Umbilical cord (tissue), 2 donors: Measurements from ENCODE around the genes STK32A, JAKMIP2, SPINK5 and ADRB2.

GRCh38 chr5:147073097-147073588, 161.7 kb upstream of the STK32A start:
- RAMPAGE, long total RNA = no peak

DNA sequence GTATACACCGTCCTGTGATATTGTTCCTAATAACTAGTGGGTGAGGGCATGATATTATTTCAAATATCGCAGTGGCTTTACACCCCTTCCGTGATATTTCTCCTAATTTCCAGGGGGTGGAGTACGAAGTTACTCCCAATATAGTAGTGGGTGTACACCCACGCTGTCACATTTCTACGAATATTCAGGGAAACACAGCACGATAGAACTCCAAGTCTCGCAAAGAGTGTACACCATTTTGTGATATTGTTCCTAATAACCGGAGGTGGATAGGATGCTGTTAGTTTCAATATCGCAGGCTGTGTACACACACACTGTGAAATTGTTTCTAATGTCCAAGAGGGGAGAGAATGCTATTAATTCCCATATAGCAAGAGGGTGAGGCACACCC, 865 bp upstream of the STK32A start:
- RAMPAGE, long total RNA = no peak

DNA sequence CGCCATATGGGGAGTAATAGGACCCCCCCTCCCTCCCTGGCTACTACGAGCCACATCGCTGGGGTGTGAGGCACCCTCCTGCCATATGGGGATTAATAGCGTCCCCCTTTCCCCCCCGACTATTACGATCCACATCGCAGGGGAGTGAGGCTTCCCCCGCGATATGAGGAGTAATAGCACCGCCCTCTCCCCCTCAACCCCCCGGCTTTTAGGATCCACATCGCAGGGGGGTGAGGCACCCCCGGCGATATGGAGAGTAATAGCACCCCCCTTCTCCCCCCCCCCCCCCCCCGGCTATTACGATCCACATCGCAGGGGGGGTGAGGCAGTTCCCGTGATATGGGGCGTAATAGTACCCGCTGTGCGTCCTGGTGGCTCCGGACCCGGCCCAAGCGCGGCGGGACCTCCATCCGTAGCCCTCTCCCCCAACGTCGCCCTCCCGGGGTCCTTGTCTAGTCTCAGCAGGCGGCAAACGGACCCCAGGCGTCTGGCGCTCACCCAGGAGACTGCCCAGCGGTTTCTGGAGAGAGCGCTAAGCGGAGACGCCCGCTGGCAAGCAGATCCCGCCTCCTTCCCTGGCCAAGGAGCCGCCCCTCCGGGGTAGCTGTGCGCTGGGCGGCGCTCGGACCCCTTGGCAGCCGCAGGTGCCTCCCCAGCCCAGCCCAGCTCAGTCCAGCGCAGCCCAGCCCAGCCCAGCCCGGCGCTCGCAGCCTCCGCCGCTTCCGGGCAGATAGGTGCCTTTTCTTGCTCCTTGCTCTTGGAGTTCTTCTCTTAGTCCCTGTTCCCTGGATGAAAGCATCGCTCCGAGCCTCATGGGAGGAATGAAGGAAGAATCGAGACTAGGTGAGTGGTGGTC, at the start of gene STK32A:
STK32A (plus strand) TSS at position 670 of the 856 bp plus-strand sequence.
- RAMPAGE, long total RNA = no peak

DNA sequence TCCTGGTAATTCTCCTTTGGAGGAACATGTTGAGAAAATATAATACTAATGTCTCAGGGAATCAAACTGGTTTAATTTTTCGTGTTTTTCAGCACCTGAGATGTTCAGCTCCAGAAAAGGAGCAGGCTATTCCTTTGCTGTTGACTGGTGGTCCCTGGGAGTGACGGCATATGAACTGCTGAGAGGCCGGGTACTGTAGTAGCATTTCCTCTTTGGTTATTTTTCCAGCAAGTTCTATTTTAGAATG, 126.5 kb downstream of the STK32A start:
- RAMPAGE, long total RNA = no peak

GRCh38 chr5:147403485-147403917, 106.4 kb downstream of the DPYSL3 start:
- RAMPAGE, long total RNA = no peak

DNA sequence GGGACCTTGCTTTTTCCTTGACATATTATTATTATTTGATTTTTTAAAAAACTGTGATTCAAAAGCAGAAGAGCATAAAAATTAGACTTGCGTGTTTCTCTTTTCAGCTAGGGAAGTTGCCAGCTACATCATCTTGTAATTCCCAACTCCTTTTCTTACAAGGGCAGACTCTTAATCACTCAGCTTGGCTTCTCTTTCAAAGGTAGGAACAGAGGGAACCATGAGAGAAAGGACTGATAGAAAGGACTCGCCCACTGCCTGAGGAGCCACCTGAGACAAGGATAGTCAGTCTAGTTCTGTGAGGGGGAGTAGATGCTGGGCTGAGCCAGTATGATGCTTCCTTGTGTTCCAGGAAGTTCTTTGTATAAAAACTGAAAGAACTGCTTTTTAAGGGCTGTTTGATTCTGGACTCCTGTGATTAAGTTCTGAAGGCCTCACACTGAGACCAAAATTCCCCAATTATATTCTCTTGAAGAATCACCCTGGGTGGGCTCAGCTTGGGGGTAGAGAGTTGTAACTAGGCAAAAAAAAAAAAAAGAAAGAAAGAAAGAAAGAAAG, 51.1 kb upstream of the DPYSL3 start:
- RAMPAGE, long total RNA = no peak

DNA sequence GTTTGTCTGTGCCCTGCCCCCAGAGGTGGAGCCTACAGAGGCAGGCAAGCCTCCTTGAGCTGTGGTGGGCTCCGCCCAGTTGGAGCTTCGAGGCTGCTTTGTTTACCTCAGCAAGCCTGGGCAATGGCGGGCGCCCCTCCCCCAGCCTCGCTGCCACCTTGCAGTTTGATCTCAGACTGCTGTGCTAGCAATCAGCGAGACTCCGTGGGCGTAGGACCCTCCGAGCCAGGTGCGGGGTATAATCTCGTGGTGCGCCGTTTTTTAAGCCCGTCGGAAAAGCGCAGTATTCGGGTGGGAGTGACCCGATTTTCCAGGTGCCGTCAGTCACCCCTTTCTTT, 61.3 kb downstream of the JAKMIP2 start:
- RAMPAGE, long total RNA = no peak

DNA sequence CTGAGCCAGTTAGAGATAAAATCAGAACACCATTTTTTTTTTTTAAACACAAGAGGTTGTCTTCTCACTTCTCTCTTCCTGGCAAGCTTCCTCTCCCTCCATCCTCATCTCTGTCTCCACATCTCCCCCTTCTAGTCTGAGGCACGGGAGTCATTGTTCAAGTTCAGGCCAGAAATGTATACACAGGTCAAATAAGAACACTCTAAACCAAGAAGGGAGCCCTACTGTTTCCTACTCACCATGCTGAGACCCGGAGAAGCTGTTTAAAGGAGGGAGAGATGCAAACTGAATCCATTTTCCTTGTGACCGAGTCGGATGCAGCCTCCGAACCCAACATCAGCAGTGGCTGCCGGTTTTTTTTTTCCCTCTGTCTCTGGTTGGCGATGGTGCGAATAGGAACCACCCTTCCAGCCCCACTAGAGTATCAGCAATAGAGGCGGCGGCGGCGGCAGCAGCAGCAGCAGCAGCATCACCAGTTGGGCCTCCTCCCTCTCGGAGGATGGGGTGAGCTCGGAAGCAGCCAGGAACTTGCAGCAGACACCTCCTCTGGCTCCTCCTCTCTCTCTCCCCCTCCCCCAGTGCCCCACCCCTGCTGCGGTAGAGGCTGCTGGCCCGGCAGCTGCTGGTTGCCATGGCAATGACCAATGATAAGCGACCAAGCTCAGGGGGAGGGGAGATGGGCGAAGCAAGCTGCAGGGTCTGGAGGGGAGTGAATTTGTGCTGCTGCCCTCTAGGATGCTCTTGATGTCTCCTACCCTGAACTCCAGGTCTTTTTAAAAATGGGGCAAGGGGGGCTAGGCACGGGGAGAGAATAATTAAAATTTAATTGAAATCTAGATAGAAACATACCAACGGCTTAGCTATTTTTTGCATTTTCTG, at the start of gene JAKMIP2:
JAKMIP2 (minus strand) TSS at position 512 of the 879 bp plus-strand sequence.
- RAMPAGE, long total RNA = no peak

DNA sequence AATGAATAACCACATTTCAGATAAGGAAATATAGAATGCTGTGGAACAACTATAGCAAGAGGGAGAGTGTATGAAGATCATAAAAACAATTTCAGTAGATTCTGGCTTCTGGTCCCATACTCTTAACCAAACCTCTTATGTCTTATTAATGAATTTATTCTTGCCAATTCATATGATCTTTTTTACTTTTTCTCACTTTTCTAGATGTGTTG, 6.8 kb upstream of the SPINK1 start:
- RAMPAGE, long total RNA = no peak

DNA sequence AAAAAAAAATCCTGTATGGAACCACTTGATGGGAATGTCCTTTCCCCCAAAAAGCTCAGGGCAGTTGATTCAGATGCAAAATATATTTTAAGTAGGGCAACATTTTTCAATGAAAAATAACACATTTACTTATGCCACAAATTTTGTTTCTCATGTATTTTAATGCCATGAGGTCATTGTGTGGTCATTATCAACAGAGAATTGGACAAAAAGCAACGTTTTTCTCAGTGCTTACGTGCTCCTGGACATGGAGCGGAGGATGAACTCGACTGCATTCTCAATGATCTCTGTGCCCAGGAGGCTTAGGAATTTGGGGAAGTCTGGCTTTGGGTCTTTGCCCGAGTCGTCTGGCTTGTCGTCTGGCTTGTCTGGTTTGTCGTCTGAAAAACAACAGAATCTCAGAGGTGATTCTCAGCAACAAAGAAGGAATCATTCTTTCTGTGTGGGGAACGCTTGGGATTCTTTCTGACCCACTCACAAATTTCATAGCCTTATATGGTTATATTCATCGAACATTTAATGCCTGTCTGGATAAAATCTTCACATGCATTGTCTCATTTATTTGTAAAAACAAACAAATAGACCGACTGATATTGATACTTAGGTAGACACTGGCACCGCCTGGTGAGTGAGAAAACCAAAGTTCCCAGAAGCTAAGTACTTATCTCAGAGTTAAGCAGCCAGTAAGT, 4.8 kb downstream of the C5orf46 start:
- RAMPAGE, long total RNA = no peak

DNA sequence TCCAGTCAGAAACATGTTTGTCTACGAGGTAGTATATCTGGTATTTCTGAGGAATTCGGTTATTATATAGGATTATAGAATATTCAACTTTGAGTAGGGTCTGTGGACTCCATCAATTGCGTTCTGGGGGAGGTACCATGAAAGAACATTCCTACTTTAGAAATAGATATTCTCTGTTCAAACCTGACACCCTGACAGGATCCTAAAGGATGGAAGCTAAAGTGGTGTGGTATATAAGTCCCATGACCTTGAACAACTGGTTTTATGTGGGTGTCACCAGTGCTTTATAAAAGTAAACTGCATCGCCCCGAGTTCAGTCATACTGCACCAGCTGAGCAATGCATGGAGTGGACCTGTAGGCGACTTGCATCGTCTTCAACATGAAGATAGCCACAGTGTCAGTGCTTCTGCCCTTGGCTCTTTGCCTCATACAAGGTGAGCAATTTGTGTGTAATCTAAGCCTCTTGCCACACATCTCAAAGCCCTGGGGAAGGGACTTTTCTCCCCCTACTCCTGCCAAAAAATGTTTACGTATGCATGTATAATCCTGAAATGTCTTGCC, at the start of gene SPINK5:
SPINK5 (plus strand) TSS at position 316 of the 562 bp plus-strand sequence.
- RAMPAGE, long total RNA = no peak

DNA sequence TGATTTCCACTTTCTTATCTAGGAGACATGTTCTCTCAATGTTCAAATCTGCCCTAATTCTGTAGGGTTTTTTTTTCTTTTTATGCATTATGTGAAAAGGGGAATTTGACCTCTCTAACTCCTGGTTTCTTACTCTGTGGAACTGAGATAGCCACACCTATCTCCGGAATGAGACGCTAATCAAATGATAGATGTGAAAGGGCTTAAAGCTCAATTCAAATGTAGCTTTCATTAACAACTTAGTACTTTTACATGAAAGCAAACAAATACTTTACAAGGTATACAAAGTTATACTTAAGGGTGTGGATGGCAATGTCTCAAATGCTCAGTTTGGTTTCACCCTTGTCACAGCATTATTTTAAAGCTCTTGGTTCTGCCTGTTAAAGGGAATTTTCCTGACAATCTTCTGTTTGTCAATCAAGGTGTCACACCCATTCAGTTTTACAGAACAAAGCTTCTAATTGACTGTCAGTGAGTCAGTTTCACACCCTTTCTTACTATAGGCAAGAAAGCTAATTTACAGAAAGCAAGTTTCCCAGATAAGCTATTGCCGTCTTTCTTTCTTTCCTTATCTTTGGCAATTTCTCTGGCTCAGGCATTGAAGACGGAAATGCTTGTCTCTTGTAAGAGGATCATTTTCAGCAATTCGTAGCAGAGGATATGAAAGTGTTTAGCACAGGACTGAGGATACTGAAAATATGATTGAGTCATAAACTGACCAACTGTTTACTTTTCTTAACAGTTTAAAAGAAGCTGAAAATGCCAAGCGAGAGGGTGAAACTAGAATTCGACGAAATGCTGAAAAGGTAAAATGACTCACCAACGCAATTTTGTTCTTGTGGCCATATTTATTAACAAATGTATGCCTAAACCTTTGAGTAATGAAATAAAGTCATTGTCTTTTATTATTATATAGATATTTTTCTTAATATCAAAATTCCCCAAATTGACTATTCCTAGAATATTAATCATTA, 26.9 kb downstream of the SPINK5 start:
- RAMPAGE, long total RNA = no peak

DNA sequence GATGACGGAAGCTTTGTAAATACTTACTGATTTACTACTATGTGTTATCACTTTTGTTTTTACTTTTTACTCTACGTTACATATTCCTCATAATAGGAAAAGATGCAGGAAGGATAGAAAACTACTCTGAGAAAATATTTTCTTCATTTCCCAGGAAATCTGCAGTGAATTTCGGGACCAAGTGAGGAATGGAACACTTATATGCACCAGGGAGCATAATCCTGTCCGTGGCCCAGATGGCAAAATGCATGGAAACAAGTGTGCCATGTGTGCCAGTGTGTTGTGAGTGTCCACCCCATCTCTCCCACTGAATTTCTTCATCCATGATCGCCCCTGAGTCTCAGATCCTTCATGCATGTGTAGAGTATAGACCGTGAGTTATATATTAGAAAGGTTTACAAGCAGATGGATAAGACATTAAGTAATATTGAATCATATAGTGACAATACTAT, 43.1 kb downstream of the SPINK5 start:
- RAMPAGE, long total RNA = no peak

- RAMPAGE, long total RNA = no peak
Observed at GRCh38 chr5:148384103-148385013, 600 bp downstream of the FBXO38 start.

DNA sequence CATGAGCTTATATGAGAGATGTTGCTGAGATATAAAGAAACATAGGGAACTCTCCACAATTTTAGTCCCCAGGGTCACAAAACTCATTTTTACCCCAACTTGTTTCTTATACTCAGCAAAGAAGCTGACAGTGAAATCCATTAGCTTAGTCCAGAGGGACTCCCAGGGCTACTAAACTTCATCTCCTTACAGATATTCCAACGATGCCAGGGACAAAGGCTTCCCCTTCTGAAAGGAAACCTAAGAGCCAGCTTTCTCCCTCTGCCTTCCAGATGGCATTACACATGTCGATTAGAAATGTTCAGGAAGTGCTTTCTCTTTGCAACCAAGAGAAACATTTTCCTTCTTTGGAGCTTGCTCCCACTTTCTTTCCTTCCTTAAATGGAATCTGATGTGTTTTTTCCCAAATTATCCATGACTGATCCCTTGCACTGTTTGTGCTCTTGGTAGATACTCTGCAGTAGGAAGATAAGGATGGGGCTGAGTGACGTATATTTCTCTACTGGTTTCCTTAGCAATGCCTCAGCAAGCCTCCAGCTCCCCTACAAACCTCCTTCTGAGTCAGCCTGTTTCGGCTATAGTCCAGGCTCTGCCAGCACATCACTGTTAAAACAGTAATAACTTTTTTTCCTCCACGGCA, 42.9 kb upstream of the HTR4 start:
- RAMPAGE, long total RNA = no peak

- RAMPAGE, long total RNA = no peak
Observed at GRCh38 chr5:148738943-148739425, 84.7 kb upstream of the HTR4 start.

- RAMPAGE, long total RNA = no peak
Observed at GRCh38 chr5:148825966-148826887, at the start of gene ADRB2. Gene ADRB2 (plus strand): TSS chr5:148826611.

DNA sequence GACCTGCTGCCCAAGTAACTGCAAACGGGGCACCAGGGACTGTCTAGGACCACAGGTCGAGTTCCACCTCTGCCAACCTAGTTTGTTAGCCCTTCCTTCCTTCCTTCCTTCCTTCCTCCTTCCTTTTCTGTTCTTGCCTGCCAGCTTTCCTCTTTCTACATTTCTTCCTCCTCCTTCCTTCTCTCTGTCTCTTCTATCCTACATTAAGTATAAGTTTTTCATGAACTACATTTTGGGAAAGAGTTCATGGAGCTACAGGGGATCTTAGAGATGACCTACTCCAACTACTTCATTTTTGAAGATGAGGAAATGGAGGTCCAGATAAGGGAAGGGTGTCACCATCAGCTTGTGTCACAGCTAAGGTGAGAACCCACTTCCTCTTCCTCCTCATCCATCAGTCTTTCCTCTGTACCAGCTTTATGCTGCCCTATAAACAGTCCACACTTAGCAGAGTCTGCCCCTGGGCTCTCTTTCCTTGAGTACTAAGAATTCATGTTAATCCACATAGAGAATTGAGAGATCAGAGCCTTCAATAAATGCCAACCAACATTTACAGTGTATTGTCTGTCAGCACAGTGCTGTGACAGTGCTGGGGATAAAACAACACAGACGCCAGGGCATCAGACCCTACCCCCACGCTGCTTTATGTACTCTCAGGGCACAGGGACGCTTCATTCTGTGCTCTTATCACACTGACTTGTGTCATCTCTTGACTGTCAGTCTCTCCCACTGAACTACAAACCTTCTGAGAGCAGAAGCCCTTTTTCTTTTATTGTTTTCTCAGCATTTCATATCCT, 22.0 kb downstream of the ADRB2 start:
- RAMPAGE, long total RNA = no peak

- RAMPAGE, long total RNA = no peak
Observed at GRCh38 chr5:148904360-148904950, 78.0 kb downstream of the ADRB2 start.

- RAMPAGE, long total RNA = no peak
Observed at GRCh38 chr5:148949897-148950868, 112.7 kb downstream of the SH3TC2 start.